ENCODE measurements around a stretch of chr6.

- PRO-cap, result no peak
Observed at GRCh38 chr6:158077865-158078451, 90.1 kb downstream of the SERAC1 start.

GRCh38 chr6:158231961-158232674 lies 64.0 kb downstream of the GTF2H5 start:
- PRO-cap, result bidirectional peak, plus-strand start at chr6:158232195, minus-strand start at chr6:158232136; unidirectional peak, minus-strand start at chr6:158232650

- PRO-cap, result no peak
Observed at GRCh38 chr6:158285227-158286096, 26.8 kb upstream of the TULP4 start.

GRCh38 chr6:158323956-158325019 lies 12.0 kb downstream of the TULP4 start:
- PRO-cap, result no peak

DNA sequence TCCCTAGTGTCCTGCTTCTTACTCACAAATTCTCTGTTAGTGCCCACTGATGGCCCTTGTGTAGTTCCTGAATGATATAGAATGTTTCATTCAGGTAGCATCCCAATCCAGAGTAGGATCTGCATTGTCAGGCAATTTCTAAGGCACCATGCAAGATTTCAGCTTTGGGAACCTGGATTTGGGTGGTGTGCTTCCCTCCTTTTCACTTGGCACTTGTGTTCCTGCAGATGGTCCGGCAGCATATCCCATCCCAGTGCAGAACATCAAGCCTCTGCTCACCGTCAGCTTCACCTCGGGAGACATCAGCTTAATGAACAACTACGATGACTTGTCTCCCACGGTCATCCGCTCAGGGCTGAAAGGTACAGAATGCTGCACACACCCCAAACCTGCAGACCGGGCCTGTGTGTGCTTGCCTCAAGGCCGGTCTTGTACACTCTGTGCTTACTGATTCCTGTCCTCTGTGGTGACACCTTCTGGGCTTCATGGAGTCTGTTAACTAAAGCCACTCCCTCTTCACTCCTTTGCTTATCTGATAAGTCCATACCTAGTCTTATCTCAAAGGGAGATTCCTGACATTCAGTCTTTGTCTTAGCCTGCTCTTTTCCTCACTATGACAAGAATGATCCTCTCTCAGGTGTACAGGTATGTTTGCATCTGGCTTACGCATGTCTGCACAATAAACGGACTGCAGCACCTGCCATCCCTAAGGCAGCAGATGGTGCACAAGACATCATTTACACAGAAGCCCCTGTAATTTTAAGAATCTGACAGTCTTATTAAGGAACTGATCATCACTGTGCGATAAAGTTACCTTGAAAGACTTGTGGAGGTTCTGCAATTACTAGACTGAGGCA lies 107.8 kb upstream of the TMEM181 start:
- PRO-cap, result no peak

GRCh38 chr6:158500067-158500350 lies 59.9 kb upstream of the TMEM181 start:
- PRO-cap, result no peak

DNA sequence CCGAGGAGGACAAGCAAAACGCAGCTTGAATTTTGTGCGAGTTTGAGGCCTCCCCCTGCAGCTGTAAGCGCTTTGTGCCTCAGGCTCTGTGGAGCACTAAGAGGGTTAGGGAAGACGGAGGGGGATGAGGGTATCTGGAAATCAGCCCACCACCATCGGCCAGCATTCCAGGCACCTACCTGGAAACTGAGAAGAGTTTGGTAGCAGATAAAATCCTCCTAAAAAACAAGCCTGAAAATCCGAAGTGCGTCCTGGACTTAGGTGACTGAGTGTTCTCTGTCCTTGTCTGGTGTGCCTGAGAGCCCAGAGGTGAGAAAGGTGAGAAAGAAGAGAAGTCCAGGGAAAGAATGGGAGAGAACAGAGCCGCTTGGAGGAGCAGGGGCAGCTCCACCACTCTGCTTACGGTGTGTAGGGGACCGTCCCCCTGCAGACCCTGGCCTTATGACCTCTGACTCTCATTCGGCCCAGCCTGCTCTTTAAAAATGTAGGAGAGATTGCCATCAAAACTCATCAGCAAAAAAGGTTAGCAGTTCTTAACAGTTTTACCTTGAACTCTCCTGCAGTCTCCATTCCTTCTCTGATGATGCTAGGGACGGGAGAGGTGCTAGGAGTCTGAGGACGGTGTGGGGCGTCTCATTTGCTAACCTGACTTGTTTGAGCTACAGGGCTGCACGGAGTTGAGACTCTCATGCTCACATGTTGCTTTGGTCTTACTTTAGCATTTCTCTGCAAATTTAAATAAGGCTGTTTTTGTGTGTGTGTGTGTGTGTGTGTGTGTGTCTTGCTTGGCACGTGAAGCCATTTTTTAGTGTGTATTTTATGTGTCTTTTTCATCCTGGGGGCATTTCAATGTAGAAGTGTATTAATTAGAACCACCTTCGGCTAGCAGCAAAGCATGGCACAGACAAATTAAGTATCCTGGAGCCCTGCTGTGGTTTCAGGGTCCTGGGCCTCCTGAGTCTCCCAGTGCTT lies 2.1 kb downstream of the TMEM181 start:
- PRO-cap, result no peak

DNA sequence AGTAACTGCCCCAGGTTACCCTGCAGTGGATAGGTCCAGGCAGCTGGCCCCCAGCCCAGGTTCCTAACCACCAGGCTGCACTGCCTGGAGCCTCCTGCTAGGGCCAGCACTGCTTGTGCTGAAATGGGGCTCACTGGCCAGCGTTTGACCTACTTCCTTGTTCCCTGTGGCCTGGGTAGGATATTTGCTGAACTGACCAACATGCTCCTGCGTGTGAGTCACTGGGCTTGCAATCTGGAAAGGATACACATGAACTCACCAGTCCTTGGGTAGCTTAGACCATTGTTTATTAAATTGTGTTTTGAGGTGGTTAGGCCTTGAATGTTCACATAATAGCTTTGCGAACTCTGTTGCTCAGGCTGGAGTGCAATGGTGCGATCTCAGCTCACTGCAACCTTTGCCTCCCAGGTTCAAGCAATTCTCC lies 3.6 kb downstream of the TMEM181 start:
- PRO-cap, result no peak

DNA sequence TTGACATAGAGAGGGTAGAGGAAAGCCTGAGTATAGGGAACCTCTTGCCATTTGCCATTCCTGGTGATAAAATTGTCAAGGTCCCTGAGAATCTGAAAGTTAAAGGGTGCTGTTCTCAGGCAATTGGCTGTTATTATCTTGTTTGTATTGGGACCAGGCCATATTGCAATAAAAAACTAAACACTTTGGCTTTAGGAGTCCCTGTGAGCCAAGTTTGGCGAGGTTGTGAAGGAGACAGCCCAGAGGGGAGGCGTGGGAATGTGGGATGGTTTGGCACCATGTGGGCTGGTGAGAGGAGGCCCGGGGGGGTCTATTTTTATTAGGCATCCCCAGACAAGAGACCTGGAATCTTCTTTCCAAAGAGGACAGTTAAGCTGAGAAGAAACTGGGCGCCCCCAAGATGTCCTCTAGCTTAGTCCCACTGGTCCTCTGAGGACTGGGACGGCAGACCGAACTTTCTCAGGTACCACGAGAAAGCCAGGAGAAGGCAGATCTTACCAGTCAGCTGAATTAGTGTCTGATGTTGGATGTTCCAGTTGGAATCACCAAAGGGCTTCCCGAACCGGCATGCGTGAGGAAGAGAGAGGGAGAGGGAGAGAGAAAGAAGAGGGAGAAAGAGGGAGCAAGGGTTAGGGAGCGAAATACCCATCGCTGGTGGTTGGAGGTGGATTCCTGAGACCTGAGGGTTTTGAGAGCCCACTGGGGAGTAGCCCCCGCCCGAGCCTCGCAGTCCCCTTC lies 24.5 kb downstream of the DYNLT1 start:
- PRO-cap, result no peak

GRCh38 chr6:158632989-158634108 lies 11.2 kb downstream of the DYNLT1 start:
- PRO-cap, result no peak

- PRO-cap, result no peak
Observed at GRCh38 chr6:158640361-158640660, 4.2 kb downstream of the DYNLT1 start.

DNA sequence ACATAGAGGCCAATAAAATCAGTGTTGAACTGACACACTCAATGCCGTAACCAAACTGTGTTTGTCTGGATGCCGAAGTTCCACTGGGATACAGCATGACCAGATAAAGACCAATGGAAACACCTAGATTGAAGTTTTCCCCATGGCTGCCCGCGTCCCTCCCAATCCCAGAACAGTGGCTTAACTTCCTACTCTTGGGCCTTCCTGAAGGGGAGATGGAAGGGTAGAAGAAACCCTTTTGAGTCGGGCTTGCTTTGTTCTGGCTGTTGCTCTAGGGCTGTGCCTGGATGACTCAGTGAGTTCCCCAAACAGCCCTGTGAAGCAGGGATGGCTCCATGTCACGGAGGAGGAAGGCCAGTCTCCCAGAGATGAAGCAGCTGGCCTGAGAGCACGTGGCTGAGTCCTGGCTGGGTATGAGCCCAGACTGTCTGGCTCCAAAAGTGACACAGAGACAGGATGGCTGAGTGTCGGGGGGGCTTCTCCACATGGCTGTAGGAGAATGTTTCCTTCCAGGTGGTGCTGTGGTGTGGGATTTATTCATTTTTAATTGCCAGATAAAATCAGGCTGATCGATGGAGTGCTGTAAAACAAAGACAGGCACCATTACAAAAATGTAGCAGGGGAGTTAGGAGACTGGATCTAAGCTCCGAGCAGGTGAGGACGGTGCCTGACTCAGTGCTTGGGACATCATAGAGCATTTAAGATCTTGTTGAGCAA lies 4.7 kb downstream of the SYTL3 start:
- PRO-cap, result no peak

DNA sequence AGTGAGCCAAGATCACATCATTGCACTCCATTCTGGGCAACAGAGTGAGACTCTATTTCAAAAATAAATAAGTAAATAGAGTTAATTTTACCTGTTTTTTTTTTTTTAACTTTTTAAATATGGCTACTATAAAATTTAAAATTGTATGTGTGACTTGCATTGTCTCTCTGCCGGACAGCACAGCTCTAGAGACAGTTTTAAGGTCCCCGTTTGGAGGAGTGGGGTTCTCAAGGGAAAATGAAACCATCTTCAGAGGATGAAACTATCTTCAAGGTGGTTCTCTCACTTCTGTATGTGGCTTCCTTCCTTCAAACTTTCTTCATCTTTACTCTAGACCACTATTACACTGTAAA lies 67.3 kb downstream of the SYTL3 start:
- PRO-cap, result no peak

DNA sequence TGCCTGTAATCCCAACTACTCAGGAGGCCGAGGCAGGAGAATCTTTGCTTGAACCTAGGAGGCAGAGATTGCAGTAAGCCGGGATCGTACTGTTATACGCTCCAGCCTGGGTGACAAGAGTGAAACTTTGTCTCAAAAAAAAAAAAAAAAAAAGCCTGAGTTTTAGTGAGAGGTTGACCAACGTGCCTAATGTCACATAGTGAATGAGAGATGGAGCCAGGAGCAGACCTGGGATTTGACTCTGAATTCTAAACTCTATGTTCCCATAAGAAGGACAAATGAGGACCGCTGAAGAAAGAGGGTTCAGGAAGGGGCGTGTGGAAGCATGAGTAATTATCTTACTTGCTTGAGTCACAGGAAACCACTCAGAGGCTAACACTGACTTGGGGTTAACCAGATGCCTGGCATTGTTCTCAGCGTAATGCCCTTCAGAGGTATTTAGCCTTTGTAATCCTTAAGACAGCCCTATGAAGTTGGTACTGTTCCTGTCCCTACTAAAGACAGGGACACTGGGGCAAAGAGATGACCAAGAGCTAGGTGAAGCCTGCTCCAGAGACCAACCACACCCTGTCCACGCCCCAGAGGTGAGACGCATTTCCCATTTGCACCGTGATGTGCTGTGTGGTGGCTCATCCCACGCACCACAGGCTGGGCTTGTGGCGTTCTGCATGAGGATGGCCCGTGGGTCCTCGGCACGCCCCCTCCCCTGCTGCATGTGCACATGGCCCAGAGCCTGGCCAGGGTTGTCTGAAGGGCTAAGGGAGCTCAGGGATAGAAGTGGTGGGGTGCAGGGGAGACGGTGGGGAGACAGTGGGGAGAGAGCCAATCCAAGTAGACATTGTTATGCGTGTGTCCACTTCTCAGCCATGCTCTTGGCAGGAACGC lies 70.7 kb downstream of the SYTL3 start:
- PRO-cap, result no peak

DNA sequence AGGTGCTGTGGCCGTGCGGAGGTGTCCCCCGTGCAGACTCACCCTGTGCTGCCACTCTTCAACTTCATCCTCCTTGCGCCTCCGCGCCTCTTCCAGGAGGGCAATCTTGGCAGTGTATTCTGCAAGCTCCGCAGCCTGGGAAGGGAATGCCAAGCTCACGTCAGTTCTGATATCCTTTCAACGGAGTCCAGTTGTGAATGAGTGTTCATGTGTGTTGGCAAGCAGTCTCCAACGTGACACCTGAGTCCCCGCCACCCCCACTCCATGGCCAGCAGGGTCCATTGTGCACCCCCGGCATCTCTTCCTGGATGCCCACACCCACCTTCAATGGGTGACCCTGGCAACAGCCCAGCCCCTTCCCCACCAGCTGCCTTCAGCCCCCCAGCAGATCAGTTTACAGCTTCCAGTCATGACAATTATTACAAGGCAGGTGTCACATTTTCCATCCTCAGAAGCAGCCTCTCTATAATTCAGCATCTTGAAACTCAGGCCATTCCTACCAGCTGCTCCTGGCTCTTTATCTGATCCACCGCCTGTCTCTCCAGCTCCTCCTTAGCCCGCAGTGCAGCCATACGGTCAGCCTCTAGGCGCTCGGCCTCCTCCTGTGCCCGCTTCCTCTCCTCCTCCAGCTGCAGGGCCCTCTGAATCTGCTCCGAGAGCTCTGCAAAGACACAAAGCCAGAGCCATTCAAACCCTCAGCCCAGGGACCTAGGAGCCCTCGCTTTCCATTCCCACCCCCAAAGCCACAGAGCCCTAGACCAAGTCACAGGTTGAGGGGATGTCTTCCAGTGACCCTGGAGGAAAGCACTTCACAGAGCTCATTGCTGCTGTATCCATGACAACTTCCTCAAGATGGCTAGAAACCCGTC lies 49.6 kb downstream of the EZR start:
- PRO-cap, result no peak

DNA sequence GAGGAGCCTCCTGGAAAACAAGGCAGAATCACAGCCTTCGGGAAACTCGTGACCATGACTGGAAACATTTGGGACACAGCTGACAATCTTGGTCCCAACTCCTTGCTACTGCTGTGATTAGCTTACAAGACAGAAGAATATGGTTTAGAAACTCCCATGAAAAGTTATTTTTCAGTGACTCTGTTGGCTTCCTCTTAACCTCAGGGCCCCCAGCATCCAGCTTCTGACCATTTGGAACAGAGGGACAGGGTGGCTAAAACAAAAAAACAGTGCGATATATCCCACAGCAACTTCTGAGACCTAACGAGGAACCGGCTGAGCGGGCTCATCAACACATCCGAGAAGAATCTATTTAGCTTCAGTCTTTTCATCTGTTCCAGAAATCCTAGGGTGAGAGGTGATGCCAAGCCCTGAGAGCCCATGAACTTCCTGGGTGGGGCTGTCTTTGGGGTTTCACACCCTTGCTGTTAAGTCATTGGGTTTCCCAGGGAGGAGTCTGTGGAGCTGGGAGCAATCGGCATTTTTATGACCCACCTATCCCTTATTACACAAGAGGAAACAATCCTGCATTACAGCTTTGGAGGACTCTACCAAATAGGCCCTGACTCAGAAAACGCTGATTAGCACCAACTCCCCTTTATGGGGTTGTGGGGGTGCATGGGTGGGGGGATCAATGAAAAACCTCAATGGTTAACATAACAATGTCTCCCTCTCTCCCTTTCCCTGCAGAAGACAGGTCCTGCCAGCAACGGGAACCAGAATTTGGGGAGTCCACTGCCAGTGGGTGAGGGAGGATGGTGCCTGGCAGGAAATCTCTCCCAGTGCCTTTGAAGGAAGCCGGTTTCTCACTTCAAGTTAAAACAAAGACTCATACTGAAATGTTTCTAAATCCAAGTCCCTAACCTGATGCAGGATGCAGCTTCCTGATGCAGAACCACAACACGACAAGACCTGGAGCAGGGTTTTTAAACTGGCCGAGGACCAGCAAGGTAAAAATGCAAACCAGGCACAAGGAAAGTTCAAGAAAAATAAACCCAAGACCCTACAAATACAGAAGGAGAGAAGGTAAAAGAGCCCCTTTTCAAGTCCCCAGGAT lies 46.3 kb downstream of the EZR start:
- PRO-cap, result no peak

GRCh38 chr6:158800981-158801361 lies 18.2 kb downstream of the EZR start:
- PRO-cap, result no peak

DNA sequence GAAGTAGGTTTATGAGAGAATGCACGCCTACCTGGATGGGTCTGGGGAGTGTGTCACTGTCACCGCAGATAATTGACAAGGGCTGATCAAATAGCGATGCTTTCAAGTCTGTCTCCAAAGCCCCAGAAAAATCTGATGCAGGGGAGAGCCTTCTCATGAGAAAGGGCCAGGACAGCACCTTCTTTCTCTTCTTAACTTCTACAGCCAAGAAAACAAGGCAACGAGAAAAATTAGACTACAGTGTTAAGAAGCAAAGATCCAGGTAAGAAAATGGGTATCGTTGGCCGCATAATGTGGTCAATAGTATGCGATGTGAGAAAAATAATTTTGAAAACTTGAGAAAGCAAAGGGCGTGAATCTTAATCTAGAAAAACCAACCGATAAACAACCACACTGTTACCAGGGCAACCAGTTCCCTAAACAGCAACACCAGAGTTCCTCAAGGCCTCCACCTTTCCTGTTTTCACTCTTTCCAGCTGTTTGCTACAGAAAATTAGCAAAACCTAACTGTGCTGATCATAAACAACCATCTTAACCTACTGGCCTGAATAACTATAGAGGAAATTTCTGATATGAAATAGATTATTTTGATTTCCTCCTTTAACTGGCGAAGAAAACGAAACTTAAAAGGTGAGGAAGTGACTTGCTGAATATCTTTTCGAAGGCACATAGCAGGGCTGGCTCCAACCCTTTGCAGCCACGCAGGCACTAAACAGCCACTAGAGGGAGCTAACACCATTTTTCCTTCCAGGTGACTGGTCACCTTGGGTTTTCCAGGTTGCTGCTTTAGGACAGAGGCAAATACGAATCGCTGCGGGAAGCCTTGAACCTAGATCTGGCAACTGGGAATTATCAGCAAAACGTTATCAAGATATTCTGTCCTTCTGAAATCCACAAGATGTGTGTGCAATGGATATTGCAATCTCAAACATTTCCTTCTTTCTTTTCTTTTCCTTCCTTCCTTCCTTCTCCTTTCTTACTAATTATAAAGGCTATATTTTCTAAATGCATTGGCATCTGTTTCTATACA lies 2.4 kb downstream of the TAGAP start:
- PRO-cap, result no peak

GRCh38 chr6:159043876-159044425 lies 840 bp downstream of the TAGAP start:
- PRO-cap, result no peak

- PRO-cap, result no peak
Observed at GRCh38 chr6:159094379-159094903, 49.6 kb upstream of the TAGAP start.

Measured in penis (tissue), 1 donor.